ENCODE results near the gene HCAR2.

DNA sequence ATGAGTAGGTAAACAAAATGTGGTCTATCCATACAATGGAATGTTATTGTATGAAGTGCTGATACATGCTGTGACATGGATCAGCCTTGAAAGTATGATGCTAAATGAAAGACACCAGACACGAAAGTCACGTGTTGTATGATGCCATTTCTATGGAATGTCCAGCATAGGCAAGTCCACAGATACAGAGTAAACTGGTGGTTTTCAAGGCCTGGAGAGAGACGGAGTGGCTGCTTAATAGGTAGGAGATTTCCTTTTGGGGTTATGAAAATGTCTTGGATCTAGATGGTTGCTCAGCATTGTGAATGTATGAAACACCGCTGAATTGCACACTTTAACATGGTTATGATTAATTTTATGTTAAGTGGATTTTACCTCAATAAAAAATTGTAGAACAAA is 31.7 kb downstream of the CFAP251 start:
- PRO-cap, result no peak

GRCh38 chr12:122008757-122009078 is 13.0 kb upstream of the BCL7A start:
- PRO-cap, result no peak

- PRO-cap, result unidirectional peak, minus-strand start at chr12:122068176
Observed at GRCh38 chr12:122067911-122068569, 10.5 kb upstream of the MLXIP start.

- PRO-cap, result no peak
Observed at GRCh38 chr12:122072057-122072887, 6.3 kb upstream of the MLXIP start.

DNA sequence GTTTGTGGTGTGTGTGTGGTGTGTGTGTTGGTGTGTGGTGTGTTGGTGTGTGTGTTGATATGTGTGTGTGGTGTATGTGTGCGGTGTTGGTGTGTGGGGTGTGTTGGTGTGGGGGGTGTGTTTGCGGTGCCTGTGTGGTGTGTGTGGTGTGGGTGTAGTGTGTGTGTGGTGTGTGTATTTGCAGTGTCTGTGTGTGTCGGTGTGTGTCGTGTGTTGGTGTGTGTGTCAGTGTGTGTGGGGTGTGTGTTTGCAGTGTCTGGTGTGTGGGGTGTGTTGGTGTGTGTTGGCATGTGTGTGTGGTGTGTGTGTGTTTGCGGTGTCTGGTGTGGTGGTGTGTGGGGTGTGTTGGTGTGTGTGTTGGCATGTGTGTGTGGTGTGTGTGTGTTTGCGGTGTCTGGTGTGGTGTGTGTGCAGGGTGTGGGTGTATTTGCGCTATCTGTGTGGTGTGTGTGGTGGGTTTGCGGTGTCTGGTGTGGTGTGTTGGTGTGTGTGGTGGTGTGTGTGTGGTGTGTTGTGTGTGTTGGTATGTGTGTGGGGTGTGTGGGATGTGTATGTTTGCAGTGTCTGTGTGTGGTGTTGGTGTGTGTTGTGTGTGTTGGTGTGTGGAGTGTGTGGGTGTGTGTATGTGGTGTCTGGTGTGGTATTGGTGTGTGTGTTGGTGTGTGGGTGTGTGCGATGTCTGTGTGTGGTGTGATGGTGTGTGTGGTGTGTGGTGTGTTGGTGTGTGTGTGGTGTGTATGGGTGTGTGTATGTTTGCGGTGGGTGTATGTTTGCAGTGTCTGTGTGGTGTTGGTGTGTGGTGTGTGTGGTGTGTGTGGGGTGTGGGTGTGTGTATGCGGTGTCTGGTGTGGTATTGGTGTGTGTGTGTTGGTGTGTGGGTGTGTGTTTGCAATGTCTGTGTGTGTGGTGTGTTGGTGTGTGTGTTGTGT is 15.3 kb downstream of the MLXIP start:
- PRO-cap, result no peak

GRCh38 chr12:122094756-122095432 is 16.3 kb downstream of the MLXIP start:
- PRO-cap, result no peak

GRCh38 chr12:122108452-122109016 is 30.0 kb downstream of the MLXIP start:
- PRO-cap, result no peak

GRCh38 chr12:122147139-122148187 is 26.6 kb downstream of the IL31 start:
- PRO-cap, result no peak

DNA sequence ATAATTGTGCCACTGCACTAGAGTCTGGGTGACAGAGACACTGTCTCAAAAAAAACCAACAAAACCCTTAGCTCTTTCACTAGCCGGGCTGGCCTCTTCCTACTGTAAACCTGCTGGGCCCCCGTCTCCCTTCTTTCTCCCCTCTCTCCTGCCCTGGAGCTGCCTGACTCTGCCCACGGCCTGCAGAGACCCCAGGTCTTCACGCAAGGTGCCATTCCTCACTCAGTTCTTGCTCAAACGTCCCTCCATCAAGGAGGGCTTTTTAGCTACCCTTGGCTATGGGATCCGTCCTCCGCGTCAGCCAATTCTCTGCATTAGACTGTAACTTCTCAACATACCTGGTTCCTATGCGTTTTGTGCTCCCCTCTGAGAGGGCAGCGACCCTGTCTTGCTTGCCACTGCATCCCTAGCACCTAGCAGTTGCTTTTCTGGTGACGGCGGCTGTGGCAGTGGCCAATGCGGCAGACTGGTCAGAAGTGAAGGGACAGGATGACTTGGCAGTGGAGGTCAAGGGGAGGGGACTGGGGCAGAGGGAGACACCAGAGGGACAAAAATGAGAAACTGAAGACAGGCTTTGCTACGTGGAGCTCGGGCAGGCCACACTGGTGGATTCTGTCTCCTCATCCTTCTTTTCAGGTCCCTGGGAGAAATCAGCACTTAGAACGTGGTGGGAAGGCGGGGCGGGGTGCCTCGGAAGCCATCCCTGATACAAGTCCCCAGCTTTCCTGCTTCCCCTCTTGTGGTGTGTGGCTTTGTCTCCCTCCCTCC is 1.7 kb downstream of the B3GNT4 start:
- PRO-cap, result no peak

DNA sequence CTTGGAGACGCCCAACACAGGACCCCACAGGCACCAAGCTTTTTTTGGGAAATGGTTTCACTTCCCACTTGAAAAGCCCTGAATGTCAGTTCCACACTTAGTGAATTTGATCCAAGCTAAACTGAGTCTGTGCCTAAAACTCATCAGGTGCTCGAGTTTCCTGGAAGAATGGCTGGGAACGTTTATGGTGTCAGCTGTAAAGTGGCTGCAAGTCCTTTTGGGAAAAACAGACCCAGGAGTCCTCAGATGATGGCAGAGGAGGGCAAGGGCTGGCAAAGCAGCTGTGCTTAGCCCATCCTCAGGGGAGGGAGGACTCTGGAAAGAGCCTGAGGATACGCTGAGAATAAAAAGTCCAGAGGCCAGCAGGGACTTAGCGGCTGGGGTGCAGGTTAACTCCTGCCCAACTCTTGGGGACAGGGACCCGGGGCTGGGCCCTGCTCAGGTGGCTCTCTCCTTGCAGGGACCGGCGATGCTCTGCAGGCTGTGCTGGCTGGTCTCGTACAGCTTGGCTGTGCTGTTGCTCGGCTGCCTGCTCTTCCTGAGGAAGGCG is 2.4 kb downstream of the B3GNT4 start:
- PRO-cap, result no peak

GRCh38 chr12:122224377-122224762 is 1.5 kb downstream of the DIABLO start:
- PRO-cap, result no peak

- PRO-cap, result no peak
Observed at GRCh38 chr12:122261083-122261678, 5.1 kb downstream of the VPS33A start.

- PRO-cap, result no peak
Observed at GRCh38 chr12:122309555-122310290, 43.4 kb upstream of the VPS33A start.

- PRO-cap, result no peak
Observed at GRCh38 chr12:122395266-122395938, 27.1 kb downstream of the CLIP1 start.

DNA sequence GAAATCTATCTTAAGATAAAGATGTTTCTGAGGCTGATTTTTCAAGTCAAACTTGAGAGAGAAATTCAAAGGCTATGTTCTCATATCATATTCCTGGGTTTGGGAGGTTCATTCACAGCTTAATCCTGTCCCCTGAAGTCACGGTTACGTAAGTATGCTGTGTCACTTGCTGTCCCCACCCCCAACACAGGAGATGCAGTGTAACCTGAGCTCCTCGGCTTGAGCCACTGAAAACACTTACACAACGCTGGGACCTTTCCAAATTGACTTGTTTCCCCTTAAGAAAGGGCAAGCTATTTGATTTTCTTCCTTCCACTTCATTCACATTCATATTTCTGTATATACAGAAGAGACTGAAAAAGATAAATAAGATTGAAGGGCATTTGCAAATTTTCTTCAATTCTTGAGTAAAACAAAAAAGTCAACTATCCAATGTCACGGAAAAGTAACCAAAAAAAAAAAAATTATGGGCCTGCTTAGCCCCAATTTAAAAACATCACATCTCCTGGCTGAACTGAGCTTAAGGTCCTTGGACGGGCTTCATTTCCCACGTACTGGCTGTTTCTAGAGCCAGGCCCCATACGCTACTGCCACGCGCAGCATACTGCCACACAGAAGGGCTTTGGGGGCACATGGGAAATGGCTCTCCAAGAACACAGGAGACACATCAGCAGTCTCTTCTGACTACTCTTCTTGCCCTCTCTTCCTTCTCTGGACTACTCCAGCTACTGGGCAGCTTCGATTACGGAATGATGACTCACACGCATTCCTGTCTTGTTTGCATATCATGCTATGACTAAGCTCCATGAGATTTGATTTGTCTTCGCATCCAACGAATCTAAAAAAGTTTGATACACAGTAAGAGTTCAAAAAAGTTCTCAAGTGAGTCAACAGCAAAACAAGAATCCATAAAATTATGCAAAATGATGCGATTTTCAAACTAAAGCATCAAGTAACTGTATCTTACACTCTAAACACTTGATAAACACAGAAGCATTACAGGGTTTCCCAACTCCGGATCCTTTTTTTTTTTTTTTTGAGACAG is 22.3 kb downstream of the CLIP1 start:
- PRO-cap, result bidirectional peak, plus-strand start at position 261 of the sequence, minus-strand start at position 95 of the sequence; unidirectional peak, minus-strand start at position 713 of the sequence

GRCh38 chr12:122437492-122437925 is 15.0 kb upstream of the CLIP1 start:
- PRO-cap, result unidirectional peak, plus-strand start at chr12:122437810

DNA sequence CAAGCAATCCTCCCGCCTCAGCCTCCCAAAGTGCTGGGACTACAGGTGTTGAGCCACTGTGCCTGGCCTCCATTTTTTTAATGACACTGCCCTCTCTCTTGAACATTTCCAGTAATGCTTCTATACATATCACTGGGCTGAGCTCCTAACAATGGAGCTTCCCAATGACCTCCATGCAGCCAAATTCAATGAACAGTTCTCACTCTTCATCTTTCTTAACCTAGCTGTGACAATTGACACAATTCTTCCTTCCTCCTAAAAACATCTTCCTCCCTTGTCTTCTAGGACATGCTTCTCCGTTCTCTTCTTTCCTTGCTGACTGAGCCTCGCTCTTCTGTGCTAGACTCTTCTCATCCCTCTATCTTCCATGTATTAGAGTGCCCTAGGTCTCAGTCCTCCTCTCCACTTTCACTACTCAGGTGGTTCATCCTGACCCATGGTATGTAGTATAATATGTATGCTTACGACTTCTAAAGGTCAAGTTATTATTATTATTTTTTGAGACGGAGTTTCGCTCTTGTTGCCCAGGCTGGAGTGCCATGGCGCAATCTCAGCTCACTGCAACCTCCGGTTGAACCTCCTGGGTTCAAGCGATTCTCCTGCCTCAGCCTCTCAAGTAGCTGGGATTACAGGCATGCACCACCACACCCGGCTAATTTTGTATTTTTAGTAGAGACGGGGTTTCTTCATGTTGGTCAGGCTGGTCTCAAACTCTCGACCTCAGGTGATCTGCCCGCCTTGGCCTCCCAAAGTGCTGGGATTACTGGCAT is 15.9 kb downstream of the ZCCHC8 start:
- PRO-cap, result no peak

DNA sequence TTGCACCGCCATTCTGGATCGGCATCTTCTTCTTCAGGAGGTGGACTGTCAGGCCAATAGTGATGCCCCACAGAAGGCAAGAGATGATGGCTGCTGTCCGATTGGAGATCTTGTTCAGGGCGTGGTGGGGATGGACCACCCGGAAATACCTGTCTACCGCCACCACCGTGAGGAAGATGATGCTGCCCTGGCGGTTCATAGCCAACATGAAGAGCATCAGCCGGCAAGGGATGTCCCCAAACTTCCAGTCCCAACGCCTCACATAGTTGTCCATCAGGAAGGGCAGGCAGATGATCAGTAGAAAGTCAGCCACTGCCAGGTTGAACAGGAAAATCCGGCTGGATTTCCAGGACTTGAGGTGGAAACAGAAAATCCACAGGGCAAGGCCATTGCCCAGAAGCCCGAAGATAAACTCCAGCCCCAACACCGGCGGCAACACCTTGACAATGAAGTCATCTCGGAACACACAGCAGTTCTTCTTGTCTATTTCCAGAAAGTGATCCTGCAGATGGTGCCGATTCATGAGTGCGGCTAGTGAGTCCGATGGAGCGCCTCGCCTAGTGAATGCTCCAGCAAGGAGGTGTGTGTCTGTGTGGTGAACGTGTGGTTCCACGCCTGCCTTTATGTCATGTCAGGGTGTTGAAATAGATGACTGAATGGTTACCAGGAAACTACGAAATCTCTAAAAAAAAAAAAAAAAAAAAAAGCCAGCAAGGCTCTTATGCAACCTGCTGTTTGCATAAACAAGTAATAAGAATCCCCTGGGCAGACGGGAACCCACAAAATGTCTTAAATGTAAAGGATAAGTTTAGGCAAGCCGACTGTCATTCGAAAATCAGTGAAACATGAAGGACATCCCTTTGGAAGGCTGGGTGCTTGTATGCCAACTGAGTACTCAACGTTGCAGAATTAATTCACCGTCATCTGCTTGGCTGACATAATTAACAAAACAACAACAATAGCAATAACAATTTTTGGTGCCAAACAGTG is at the start of gene HCAR2:
HCAR2 (minus strand) TSS at position 597 of the 990 bp plus-strand sequence.
- PRO-cap, result no peak

DNA sequence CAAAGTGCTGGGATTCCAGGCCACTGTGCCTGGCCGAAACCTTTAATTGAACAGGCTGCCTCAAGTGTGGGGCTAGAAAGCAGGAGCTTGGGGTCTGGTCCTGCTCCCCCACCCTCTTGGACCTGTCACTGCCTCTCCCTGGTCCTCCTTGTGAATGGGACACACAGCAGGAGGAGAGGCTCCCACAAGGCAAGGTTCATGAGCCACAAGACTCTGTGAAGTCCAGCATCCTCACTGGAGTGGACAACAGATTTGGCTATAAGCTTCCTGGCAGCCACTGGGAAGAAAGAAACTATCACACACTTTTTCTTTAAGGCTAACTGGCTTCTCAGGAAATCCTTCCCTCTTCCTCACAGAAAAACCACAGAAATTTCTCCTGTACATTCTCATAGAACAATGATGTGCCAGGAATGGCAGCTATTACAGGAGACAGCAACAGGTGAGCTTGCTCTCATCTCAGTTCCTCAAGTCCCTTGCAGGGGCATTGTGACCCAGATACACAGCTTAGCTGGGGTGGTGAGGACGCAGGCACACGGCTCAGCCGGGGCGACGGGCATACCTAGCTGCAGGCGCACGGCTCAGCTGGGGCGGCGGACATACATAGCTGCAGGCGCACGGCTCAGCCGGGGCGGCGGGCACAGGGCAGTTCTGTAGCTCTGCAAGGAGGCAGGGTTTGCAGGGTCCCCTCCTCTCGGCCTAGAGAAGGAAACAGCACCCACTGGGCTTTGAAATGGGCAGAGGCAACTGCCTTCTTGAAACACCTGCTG is 29.1 kb downstream of the HIP1R start:
- PRO-cap, result no peak

DNA sequence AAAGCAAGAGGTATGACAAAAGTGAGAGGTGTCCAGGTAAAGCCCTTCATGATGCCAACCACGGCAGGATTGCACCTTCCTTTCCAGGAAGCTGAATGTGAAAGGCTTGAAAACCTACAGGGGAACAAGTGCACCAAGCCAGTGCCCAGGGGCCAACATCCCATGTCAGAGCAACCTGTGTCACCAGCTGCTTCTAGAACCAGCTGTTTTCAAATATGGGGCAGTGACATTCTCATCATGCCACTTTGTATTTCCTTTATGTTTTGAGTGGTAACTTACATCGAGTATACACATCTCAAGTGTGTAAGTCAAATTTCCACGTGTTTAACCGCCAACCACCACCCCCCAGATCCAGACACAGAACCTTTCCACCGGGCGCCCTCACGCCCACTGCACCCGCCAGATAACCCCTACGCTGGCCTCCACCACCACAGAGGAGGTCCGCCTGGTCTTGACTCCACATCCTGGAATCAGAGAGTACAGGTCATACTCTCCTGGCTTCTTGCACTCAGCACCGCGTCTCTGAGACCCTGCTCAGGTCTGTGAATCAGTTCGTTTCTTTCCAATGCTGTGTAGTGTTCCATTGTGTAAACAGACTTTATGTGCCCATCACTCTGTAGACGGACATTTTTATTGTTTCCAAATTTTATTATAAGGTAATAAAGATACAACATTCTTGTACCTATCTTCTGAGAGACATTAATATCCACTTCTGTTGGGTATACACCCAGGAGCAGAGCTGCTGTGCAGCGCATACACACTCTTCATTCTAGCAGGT is 27.2 kb downstream of the VPS37B start:
- PRO-cap, result no peak